Left colon (tissue), 1 donor: Measurements from ENCODE around the gene PTPRN.

- PRO-cap: no peak
These were observed 3.0 kb downstream of the SLC11A1 start for GRCh38 chr2:218385017-218385509.

- PRO-cap: no peak
These were observed 2.4 kb upstream of the CTDSP1 start for GRCh38 chr2:218397211-218397712.

- PRO-cap: no peak
These were observed 932 bp upstream of the CTDSP1 start for GRCh38 chr2:218398860-218399012.

- PRO-cap: no peak
These were observed 5.5 kb downstream of the CTDSP1 start for GRCh38 chr2:218405037-218405743.

- PRO-cap: no peak
These were observed 3.7 kb downstream of the VIL1 start for GRCh38 chr2:218422693-218422969.

DNA sequence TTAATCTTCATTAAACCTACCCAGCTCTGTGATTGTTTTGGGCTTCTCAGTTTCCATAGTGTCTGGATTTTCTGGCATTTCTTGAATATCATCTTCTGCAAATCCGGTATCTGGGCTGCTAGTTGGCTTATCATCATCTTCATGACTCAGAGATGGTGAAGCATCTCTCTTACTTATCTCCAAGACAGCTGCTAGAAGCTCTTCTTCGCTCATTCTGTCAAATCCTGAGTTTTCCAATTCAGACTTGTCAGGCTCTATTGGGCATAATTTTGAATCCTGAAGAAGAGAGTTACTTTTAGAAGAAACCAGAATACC, 55.6 kb downstream of the VIL1 start:
- PRO-cap: no peak

DNA sequence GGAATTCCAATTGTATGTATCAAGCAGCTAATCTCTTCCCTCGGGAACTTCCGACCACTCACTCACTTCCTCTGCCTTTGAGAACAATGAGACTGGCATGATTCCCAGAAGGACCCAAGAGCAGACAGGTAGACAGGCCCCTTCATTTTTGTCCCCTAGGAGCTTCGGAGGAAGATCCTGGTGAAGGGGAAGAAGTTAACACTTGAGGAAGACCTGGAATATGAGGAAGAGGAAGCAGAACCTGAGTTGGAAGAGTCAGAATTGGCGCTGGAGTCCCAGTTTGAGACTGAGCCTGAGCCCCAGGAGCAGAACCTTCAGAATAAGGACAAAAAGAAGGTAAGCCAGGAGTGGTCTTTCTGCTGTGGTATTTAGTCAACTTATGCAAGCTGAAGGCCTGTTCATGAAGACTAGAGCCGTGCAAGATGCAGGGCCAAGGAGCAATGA, 24.3 kb downstream of the PLCD4 start:
- PRO-cap: no peak

- PRO-cap: no peak
These were observed 872 bp downstream of the ZNF142 start for GRCh38 chr2:218658426-218659075.

GRCh38 chr2:218659834-218660286, 377 bp downstream of the BCS1L start:
- PRO-cap: no peak

DNA sequence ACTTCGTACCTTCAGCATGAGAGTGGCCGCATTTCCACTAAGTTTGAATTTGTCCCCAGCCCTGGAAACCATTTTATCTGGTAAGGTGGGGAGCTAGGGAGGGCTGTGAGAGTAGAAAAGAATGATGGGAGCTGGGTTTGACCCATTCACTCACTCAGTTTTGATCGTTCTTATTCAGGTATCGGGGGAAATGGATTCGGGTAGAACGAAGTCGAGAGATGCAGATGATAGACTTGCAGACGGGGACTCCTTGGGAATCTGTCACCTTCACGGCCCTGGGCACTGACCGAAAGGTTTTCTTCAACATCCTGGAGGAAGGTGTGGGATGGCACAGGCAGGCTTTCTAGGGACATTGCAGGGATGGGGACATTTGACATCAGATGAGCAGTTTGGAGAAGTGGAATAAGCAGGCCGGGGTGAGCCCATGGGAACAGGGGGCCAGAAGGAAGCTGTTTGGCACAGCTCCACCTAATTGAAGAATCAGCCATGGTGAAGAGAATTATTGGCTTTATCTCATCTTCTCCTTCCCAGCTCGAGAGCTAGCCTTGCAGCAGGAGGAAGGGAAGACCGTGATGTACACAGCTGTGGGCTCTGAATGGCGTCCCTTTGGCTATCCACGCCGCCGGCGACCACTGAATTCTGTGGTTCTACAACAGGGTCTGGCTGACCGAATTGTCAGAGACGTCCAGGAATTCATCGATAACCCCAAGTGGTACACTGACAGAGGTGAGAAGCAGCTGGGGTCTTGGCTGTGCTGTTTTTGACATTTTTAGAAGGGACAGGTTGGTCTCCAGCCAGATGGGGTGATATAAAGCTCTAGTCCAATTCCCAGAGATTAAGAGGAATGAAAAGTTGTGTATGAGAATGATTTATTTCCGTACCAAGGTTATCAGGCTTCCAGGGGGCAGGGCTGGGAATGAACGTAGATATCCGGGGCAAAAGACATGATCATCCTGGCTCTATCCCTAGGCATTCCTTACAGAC, 2.0 kb downstream of the BCS1L start:
- PRO-cap: no peak

DNA sequence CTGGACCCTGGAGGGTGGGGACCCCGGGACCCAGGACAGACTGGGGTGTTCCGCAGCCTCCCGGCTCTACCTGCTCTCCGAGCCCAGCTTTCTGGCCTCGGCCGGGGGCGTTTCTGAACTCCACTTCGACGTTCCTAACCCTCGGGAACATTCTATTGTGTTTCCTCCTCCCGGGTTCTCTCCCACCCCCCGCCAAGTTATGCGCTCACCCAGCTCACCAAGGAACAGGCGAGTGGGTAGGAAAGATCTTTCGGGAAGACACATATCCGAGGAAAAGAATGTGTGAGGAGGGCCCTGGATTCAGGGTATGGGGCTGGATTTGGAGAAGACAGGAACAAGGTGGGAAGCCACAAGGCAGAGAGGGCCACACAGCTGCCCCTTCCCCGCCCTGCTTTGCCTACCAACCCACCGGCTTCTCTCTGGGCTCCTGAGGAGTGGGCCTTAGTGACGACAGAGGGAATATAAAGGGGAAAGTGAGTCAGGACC, 582 bp downstream of the WNT6 start:
- PRO-cap: no peak

GRCh38 chr2:219002384-219003581, 9.6 kb upstream of the CRYBA2 start:
- PRO-cap: bidirectional peak, plus-strand start at chr2:219002704, minus-strand start at chr2:219002566; unidirectional peak, minus-strand start at chr2:219003106

DNA sequence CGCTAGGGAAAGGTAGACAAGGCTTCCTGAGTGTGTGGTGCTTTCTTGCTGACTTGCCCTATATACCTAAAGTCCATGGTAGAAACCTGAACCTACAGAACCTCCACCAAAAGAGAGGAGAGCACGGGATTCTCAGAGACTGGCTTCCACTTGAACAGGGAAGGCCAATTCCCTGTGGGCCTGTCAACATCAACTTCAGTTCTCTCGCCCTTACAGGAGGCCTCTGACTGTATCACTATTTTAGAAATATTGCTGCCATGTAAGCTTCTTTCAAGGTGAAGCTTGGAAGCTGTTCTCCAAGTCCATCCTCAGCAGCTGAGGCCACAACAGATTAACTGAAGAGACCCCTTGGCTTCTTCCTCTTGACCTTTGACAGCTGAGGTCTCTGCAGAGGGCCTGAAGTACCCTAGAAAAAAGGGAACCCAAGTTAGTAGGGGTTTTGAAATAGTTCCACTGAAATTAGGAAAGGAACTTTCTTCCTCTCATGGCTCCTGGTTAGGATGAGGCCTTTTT, 15.4 kb upstream of the IHH start:
- PRO-cap: no peak

DNA sequence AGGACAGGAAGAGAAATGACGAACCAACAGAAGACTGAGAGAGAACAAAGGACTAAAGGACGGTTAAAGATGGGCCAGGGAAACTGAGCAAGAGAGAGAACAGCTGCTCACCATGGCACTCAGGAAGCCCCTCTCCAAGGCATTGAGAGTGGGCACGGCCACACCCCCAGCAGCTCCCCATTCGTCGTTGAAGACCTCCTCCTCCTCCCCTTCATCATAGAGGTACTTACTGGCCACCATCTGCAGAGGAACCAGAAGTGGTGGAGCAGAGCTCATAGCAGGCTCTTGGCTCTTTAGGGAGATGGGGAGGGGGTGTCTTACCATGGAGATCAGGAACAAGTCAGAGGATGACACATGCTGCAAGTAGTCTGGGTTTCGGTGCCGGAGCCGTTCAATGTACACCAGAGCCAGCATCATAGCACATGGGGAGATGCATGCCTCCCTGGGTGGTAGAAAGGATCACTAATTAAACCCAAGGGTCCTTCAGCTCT, 2.0 kb downstream of the CNPPD1 start:
- PRO-cap: no peak

DNA sequence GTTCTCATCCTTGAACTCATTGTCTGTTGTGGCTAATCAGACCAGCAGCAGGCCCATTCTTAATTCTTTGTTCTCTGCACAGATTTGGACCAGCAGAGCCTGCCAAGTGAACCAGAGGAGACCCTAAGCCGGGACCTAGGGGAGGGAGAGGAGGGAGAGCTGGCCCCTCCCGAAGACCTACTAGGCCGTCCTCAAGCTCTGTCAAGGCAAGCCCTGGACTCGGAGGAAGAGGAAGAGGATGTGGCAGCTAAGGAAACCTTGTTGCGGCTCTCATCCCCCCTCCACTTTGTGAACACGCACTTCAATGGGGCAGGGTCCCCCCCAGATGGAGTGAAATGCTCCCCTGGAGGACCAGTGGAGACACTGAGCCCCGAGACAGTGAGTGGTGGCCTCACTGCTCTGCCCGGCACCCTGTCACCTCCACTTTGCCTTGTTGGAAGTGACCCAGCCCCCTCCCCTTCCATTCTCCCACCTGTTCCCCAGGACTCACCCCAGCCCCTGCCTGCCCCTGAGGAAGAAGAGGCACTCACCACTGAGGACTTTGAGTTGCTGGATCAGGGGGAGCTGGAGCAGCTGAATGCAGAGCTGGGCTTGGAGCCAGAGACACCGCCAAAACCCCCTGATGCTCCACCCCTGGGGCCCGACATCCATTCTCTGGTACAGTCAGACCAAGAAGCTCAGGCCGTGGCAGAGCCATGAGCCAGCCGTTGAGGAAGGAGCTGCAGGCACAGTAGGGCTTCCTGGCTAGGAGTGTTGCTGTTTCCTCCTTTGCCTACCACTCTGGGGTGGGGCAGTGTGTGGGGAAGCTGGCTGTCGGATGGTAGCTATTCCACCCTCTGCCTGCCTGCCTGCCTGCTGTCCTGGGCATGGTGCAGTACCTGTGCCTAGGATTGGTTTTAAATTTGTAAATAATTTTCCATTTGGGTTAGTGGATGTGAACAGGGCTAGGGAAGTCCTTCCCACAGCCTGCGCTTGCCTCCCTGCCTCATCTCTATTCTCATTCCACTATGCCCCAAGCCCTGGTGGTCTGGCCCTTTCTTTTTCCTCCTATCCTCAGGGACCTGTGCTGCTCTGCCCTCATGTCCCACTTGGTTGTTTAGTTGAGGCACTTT, 4.2 kb downstream of the RETREG2 start:
- PRO-cap: bidirectional peak, plus-strand start at position 827 of the sequence, minus-strand start at position 740 of the sequence

DNA sequence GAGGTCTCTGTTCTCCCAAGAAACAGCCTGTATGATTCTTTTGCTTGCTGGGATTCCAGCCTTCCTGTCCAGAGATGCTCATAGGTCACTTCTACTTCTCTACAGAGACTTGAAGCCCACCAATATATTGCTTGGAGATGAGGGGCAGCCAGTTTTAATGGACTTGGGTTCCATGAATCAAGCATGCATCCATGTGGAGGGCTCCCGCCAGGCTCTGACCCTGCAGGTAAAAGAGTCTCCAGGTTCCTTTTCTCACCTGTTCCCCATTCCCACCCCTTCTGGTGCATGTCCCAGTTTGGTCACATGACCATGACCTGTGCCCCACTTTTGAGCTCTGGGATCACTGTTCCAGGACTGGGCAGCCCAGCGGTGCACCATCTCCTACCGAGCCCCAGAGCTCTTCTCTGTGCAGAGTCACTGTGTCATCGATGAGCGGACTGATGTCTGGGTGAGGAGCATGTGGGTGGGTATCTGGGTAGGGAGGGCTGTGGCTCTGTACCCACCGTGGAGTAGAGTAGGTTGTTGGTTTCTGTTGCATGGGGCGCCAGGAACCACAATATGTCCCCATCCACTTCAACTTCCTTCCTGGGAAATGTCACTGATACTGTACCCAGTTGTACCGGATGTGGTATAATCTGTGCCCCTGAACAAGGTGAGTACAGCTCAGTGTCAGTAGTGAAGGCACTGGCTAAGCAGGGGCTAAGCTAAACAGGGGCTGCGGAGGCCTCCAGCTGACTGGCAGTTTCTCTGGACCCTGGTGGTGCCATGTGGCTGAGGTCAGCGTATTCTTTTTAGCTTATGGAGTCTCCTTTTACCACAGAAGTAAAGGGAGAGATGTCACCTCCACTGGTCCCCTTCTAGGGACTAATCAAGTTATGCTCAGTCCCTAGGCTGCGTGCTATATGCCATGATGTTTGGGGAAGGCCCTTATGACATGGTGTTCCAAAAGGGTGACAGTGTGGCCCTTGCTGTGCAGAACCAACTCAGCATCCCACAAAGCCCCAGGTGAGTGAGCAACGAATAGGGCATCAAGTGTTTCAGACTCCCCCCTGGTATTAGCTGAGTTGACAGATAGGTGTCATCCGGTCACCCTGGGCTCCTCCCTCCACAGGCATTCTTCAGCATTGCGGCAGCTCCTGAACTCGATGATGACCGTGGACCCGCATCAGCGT, 2.4 kb downstream of the STK16 start:
- PRO-cap: no peak

- PRO-cap: no peak
These were observed at the start of gene PTPRN for GRCh38 chr2:219309228-219309860. Gene PTPRN, minus strand, starts transcription at chr2:219309401.

DNA sequence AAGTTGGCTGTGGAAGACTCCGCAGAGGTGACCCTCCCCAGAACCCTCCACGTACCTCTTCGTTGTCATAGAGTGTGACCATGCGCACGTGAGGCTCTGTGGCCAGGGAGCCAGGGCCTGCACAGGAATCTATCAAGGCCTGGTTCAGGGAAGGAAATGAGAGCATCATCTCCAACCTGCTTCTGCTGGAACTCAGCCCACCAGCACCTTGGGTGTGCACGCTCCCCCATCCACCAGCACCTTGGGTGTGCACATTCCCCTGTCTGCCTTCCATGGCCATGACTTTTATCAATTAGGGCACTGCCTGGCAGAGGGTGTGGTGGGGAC, 4.7 kb downstream of the DNPEP start:
- PRO-cap: no peak

GRCh38 chr2:219386158-219386588, 1.5 kb downstream of the DNPEP start:
- PRO-cap: no peak

DNA sequence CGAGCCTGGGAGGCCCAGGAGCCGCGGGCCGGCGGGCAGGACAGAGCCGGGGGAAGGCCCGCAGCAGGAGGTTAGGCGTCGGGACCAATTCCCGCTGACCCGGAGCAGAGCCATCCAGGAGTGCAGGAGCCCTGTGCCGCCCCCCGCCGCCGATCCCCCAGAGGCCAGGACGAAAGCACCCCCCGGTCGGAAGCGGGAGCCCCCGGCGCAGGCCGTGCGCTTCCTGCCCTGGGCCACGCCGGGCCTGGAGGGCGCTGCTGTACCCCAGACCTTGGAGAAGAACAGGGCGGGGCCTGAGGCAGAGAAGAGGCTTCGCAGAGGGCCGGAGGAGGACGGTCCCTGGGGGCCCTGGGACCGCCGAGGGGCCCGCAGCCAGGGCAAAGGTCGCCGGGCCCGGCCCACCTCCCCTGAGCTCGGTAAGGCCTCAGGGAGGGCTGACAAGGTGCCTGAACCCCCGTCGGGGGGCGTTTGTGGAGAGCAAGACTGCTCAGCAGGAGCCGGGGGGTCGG, 14.3 kb downstream of the SPEG start:
- PRO-cap: bidirectional peak, plus-strand start at position 304 of the sequence, minus-strand start at position 246 of the sequence